Bronchus (tissue), 1 donor: ENCODE measurements around a stretch of chr2.

GRCh38 chr2:191013110-191013428, 902 bp downstream of the STAT1 start:
- PRO-cap, result no peak

DNA sequence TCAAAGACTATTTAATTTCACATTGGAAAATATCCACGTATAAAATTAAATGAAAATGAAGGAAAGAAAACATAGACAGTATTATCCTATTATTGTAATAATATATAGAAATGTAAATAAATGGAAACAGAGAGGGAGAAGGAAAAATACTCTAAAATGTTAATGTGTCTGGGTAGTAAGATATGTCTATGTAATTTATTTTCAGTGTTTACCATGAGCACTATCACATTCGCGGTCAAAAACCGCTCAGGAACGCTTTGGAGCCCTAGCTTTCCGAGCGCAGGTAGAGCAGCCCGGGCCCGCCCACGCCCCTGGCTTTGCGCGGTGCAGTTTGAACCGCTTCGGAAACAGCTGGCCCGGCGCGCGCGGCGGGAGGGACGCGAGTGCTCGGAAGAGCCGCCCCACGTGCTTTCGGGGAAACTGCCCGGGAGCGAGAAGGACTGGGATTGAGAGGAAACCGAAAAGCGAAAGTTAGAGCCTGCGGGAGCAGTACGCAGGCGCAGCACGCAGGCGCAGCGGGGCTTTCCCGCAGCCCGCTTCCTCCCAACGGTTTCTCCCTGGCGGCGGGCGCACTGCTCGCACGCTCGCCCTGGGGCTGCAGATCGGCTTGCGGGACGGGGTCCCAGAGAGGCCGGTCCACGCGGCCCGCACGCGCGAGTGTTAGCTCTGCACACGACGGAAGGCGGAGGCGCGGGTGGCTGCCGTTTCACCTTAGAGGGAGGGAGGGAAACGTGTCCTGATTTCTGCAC, 6.2 kb upstream of the STAT1 start:
- PRO-cap, result bidirectional peak, plus-strand start at position 551 of the sequence, minus-strand start at position 319 of the sequence

GRCh38 chr2:191064430-191065037, 50.6 kb upstream of the STAT1 start:
- PRO-cap, result unidirectional peak, plus-strand start at chr2:191064830

DNA sequence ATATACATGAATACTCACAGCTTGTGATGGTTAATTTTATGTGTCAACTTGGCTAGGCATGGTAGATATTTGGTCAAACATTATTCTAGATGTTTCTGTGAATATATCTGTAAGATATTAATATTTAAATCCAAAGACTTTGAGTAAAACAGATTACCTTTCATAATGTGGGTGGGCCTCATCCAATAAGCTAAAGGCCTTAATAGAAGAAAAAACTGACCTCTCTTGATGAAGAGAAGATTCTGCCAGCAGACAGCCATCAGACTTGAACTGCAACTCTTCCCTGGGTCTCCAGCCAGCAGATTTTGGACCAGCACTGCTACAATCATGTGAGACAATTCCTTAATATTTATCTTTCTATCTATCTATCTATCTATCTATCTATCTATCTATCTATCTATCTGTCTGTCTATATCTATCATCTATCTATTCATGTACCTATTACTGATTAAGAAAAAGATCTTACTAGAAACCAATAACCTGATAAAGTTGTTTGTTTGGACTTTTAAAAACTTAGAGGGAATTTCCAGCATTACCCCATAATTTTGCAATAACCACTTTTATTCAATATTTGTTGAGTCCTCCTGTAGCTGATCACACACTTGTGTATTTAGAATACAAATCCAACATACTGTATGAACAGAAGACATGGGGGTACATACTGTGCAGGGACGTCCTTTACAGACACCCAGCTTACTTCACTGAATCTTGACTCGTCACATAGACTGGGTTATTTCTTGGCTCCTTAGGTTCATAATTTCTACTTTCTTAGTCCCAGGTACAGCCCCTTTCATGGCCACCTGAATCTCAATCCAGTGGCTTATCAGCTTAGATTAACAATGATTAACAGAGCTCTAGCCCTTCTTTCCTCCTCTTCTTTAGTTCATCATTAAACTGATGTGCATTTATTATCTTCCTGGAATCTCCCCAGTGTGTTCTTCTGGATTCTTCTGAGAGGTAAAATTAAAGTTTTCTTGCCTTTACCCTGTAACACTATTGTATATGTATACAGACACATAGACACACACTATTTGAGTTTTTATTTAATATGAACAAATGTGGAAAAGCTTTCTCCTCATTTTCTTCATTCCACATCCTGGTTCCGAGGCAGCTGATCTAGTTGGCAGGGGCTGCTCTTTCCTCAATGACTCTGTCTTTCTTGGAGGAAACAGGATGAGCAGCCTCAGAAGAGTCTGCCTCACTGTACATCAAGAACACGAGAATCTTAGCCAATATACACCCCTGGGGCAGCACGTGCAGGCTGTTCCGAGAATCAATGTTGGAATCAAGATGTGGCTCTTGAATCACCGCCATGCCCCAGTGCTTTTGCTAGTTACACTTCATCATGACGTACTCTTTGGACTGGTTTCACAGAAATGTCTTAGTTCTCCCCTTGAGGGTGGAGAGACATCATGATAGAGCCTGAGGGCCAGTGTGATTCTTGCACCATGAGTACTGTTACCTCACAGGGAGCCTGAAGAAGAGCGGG, 27.4 kb upstream of the STAT4 start:
- PRO-cap, result no peak

GRCh38 chr2:191232661-191233095, 12.5 kb upstream of the MYO1B start:
- PRO-cap, result no peak

DNA sequence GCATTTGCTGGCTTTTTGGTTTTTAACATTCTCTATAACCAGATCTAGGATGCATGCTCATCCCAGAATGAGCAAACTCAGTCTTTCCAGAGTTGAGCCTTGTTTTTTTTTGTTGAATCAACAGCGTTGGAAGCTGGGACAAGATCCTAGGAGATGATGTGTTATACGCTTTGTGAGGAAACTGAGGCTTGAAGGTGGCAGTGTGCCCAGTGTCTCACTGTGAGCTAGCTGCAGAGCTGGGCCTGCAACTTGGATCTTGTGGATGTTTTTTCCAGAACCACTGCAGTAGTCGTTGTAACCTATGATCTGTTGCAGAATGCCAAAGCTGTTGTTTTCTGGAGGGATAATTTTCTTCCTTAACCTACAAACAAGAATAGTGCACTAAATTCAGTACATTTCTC, 19.5 kb downstream of the MYO1B start:
- PRO-cap, result no peak

DNA sequence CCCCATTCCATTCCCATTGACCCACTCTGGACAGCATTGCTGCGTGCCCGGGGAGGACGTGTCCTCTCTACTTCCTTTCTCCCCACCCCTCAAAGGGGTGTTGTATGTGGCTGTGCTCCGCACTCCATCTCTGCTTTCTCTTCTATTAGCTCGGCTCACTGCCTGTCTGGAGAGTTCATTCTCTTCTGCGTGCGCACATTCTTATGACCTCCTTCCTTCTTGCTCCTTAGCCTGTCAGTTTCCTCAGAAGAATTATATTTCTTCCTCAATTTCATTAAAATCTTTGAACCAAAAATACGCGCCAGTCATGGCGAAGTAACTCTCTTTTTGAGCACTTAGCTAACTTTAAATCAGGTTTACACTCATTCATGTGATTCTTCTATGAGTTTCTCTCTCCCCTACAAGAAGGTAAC, 192.9 kb downstream of the MYO1B start:
- PRO-cap, result no peak

GRCh38 chr2:191637612-191638389, 40.1 kb upstream of the NABP1 start:
- PRO-cap, result unidirectional peak, minus-strand start at chr2:191637851

GRCh38 chr2:191685711-191686324, 7.9 kb downstream of the NABP1 start:
- PRO-cap, result no peak

- PRO-cap, result no peak
These were observed 13.9 kb downstream of the NABP1 start for GRCh38 chr2:191691663-191692350.

- PRO-cap, result no peak
These were observed 35.1 kb upstream of the CAVIN2 start for GRCh38 chr2:191881877-191882554.

DNA sequence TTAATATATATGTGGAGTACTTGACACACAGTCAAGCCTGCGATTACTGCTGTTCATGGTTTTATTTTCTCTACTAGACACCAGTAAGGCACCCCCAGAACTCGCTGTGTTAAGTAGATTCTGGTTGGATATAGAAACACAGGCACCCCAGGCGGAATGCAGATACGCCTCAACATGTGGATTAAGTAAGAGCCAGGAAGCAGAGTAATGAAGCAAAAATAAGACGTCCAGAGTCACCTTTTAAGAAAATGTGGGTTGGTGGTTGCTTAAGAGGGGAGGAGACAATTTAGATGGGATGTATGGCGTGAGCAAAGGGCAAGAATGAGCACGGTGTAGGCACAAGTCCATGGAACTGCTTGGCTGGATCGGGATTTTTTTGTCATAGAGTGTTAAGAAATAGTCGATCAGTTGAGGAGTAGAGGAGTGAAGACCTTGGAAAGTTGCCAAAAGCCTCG, 945 bp upstream of the SLC39A10 start:
- PRO-cap, result no peak

- PRO-cap, result no peak
These were observed 37.5 kb downstream of the STK17B start for GRCh38 chr2:196133902-196134236.

- PRO-cap, result unidirectional peak, minus-strand start at chr2:196176134; unidirectional peak, minus-strand start at chr2:196176186
These were observed 4.8 kb upstream of the STK17B start for GRCh38 chr2:196175981-196176799.

GRCh38 chr2:196232841-196233507, 61.6 kb upstream of the STK17B start:
- PRO-cap, result no peak

GRCh38 chr2:196233710-196234404, 62.5 kb upstream of the STK17B start:
- PRO-cap, result no peak

- PRO-cap, result unidirectional peak, minus-strand start at chr2:196527515
These were observed 66.1 kb downstream of the HECW2 start for GRCh38 chr2:196527299-196527681.

DNA sequence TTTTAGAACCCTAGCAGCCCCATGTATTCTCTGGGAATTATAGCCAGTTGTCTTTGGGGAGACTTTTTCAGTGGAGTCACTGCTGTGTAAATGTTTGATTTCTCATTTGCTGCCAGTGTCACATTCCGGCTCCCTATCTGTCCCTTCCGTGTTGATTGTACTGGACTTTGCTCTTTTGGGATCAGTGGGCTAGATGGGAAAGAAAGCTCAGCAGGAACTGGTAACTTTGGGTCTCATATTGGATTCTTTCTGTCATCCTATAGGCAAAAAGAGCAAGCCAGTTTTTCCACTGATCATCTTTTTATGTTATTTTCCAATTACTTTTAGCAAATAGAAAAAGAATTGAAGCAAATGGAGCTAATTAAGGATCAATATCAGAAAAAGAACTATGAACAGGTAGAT, 70.0 kb downstream of the GTF3C3 start:
- PRO-cap, result no peak

DNA sequence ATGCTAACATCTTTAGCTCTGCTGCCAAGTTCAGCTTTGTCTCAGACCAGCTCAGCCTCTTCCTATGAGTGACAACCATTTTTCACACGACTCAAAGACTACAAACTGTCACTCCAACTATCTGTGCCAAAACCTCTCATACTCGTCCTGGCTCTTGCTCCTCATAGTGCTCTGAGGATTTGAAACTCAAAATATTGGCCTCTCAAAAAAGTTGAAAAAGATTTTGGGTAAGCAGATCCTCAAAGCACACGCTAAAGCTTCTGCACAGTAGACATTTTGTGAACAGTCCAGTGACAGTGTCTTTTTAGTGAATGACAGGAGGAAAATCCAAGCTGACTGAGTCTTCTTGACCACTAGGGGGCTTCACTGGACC, 85.4 kb upstream of the PGAP1 start:
- PRO-cap, result no peak

- PRO-cap, result no peak
These were observed 182.4 kb upstream of the PGAP1 start for GRCh38 chr2:197108780-197109497.